Epithelial cell of proximal tubule (primary cell): ENCODE measurements around a stretch of chr19.

DNA sequence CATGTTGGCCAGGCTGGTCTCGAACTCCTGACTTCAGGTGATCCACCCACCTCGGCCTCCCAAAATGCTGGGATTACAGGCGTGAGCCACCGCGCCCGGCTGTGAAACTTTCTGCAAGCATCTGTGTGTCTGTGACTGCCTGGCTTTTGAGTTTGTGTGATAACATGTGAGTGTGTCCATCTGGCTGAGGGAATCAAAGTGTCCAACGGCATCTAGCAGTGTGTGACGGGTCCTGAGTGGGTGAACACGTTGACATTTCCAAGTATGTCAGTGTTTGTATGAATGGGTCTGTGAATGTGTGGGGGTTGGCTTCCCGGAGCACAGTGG is 5.7 kb downstream of the CCDC8 start:
- RAMPAGE, long total RNA = no peak
- RRBS = no CpG with 5 or more reads among the region's 10 CpGs

DNA sequence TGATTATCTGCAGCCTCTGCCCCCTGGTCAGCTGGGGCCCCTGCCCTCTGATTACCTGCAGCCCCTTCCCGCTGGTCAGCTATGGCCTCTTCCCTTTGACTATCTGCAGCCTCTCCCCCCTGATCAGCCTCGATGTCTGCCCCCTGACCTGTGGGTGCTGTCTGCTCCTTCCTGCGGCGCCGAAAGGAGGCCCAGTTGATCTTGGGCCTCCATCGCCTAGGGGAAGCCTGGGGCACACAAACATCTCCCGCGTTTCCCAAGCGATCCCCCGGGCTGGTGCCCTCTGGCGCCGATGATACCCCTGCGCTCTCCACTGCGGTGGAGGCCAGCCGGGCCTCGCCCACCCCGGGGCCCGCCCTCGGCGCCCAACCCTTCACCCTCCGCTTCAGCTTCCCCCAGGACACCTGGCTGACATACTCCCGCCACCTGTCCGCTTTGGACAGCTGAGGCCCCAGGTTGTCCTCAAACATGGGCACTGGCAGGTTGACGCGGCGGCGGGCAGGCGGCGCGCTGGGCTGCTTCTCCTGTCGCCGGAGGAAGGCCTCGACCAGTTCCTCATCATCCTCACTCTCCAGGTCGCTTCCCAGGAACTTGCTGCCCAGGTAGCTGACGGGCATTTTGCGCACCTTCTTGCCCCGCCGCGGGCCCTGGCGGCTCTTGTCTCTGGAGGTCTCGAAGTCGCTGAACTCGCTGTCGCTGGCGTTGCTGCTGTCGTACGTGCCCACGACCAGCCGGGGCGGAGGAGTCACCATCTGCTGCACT is 1.4 kb downstream of the CCDC8 start:
- RAMPAGE, long total RNA = no peak
- RRBS = 28% methylated on average over 6 of the region's 50 CpGs

- RAMPAGE, long total RNA = no peak
- RRBS = no CpG with 5 or more reads among the region's 10 CpGs
These were observed 2.8 kb downstream of the PNMA8B start for GRCh38 chr19:46492875-46493183.

DNA sequence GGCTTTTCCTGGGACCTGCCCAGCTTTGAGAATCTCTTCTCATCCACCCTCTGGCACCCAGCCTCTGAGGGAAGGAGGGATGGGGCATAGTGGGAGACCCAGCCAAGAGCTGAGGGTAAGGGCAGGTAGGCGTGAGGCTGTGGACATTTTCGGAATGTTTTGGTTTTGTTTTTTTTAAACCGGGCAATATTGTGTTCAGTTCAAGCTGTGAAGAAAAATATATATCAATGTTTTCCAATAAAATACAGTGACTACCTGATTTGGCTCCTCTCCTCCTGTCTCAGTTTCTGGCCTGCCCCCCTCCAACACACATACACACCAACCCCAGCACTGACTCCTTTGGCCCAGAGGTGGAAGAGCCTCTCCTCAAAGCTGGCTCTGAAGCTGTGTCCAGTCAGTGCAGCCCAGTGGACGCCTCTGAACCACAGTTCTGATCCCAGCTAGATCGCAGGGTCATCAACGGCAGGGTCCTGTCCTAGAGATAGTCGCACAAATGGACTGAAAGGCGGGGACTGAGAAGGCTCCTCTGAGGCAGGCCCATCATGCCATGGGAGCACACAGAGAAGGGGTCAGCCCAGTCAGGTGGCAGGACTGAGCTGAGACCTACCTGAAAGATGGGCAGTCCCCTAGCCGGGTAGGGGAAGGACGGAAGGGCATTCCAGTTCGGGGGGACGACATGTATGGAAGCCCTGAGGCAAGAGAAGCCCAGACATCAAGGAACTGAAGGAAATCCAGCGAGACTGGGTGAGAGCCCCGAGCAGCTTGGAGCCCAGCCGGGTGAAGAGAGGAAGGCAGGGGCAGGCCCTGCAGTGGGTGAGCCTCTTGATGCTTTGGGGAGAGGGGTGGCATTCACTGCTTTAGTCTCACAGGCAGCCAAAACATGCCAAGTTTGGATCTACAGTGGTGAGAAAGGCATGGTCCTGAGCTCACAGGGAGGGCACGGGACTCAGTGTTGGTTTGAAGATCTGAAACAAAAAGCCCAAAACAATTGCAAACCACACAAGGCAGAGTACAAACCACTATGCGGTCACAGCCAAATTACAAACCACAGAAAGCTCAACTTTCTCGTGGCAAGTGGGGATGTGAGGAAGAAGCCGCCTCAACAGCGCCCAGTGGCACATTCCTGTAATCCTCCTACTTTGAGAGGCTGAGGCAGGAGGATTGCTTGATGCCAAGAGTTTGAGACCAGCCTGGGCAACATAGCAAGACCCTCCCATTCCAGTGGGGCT is 9.8 kb downstream of the CALM3 start:
- RAMPAGE, long total RNA = no peak
- RRBS = no CpG with 5 or more reads among the region's 20 CpGs

GRCh38 chr19:46648469-46649115 is 12.4 kb downstream of the DACT3 start:
- RAMPAGE, long total RNA = no peak
- RRBS = 19% methylated on average over 9 of the region's 76 CpGs

DNA sequence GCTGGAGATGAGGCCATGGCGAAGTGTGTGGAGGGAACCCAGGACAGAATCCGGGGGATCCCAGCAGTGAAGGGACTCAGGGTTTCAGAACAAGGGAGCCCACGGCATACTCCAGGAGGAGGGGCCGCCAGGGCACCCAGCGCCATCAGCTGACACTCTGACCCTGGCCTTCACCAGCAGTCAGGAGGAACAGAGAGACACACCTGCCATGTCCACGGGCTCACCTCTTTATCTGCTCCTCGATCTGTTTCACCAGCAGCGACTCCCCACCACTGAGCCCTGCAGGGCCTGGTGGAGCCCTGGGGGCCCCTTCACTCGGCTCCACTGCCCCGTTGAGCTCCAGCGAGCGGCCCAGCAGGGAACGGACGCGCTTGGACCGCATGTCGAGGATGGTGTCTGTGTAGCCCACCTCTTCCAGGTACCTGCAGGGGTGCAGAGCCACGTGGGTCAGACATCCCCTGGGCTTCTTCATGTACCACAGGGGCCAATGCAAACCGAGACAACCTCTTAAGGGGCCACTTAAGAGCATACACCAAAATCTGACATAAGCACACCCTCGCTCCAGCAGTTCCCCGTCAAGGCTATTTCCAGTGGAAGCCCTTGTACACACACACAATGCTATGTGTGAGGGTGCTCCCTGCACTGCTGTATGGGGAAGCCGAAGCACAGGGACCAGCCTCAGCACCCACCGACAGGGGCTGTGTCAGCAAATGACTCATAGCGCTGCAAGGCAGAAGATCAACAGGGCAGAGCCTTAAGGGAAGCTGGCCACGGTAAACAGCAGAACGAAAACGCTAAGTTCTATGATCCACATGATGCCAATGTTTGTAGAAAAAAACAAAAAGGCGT is 12.8 kb upstream of the FKRP start:
- RAMPAGE, long total RNA = no peak
- RRBS = no CpG with 5 or more reads among the region's 28 CpGs

- RAMPAGE, long total RNA = no peak
- RRBS = no CpG with 5 or more reads among the region's 23 CpGs
These were observed 8.3 kb upstream of the FKRP start for GRCh38 chr19:46737448-46738096.

DNA sequence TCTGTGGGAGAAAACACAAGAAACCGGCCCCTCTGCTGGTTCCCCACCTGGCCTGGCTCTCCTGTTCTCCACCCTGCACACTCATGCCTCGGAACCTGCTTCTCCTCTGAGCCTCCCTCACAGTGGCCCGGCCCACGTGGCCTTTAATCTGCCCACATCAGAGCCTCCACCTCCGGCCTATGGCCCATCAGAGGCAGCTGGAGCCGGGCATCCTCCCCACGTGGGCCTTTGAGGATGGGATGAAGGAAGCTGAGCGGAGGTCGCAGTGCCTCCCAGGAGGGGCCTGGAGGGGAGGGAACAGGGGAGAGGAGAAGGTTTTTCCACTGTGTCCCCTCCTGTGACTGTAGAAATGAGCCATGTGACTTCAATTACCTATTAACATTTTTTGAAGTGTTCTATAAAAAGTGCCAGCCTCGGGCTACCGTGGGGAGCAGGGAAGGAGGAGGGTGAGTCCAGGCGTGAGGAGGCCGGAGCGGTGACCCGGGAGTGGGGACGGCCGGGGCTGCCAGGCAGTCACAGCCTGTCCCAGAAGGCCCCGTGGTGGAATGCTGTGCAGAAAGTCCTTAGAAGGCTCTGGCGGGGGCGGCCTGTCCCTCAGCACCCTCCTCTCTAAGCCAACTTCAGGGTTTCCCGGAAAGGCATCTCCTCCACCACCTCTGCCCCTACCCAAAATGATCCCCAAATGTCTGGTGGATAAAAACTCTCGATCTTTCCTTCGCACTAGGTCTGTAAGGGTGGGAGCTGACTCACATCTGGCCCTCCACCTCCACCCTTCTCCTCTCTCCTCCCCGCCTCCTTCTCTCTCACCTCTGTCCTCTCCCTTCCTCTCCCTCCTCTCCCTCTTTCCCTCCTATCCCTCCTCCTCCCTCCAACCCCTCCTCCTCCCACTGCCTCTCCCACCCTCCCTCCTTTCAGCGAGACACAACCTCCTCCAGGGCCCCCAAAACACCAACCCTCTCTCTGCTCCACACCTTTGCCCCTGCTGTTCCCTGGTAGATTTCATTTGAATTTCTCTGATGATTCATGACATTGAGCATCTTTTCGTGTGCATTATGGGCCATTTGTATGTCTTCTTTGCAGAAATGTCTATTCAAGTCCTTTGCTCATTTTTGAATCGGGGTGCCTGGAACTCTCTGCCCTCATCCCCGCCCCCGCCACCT is 24.9 kb upstream of the SLC1A5 start:
- RAMPAGE, long total RNA = no peak
- RRBS = 16% methylated on average over 3 of the region's 29 CpGs

DNA sequence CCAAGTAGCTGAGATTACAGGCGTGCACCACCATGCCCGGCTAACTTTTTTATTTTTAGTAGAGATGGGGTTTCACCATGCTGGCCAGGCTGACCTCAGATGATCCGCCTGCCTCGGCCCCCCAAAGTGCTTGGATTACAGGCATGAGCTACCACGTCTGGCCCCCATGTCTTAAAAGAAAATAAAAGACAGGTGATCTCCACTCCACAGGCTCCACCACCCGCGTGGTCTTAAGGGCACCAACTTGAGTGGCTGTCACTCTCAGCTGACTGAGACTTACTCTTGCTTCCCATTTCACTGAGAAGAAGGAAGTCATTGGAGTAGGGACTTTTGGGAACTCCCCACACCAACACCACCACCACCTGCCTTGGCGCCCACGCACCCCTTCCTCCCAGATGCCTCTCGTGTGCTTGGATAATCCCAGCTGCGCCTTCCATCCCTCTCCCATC is 25.9 kb downstream of the AP2S1 start:
- RAMPAGE, long total RNA = no peak
- RRBS = no CpG with 5 or more reads among the region's 11 CpGs

GRCh38 chr19:46839817-46840266 is 10.8 kb downstream of the AP2S1 start:
- RAMPAGE, long total RNA = no peak
- RRBS = no CpG with 5 or more reads among the region's 9 CpGs

- RAMPAGE, long total RNA = no peak
- RRBS = 5% methylated on average over 2 of the region's 24 CpGs
These were observed 1.1 kb downstream of the ARHGAP35 start for GRCh38 chr19:46861570-46862555.

DNA sequence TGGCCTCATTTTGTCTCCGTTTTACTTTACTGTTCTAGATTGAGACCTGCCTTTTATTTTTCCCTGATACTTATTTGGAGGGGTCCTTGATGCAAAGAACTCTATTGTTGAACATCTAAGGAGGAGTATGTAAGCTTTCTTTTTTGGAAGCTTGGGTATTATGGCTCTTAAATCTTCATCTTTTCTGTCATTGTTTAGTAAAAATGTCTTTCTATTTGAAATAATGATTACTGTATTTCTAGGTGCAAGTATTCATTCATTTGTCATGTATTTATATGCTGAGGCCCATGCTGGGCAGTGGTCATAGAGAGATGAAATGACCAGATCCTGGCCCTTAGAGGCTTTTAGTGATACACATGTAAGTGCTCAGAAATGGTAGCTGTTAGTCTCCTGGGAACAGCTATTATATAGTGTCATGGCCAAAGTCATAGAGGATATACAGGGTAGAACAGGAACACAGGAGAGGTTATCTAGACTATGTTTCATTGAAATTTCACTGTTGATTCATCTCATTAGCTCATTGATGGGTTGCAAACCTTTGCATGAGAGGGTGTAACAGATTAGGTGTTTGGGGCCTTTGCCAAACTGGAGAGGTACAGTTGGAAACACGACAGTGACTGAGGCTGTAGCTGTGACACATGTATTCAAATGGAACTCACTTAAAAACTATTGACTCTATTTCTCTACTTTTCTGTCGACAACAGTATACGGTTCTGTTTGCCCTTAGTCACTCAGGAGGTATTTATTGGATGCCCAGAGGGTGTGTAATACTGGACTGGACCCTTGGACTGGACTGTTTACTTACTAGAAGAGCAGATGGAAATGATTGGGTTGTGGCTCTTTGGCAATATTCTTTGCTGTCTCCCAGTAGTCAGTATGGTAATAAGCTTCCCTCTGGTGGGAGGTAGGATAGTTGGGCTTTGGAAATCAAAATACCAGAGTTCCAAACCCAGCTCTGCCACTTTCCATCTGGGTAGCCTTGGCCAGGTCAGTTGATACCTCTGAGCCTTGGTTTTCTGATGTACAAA is 29.6 kb downstream of the ARHGAP35 start:
- RAMPAGE, long total RNA = no peak
- RRBS = no CpG with 5 or more reads among the region's 4 CpGs

DNA sequence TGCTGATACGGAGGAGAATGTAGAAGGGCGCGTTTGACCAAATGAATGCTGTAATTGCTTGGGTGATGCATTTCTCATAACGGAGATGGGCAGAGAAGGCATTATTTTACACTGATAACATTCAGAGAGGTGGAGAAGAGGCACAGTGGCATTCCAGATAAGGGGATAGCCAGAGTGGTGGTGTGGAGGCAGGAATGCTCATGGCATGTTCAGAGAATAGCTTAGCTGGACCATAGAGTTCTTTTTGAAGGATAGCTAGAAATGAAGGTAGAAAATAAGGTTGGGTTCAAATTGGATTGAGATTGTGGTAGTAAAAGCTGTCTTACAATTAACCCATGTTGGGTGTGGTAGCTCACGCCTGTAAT is 38.3 kb downstream of the ARHGAP35 start:
- RAMPAGE, long total RNA = no peak
- RRBS = no CpG with 5 or more reads among the region's 5 CpGs

DNA sequence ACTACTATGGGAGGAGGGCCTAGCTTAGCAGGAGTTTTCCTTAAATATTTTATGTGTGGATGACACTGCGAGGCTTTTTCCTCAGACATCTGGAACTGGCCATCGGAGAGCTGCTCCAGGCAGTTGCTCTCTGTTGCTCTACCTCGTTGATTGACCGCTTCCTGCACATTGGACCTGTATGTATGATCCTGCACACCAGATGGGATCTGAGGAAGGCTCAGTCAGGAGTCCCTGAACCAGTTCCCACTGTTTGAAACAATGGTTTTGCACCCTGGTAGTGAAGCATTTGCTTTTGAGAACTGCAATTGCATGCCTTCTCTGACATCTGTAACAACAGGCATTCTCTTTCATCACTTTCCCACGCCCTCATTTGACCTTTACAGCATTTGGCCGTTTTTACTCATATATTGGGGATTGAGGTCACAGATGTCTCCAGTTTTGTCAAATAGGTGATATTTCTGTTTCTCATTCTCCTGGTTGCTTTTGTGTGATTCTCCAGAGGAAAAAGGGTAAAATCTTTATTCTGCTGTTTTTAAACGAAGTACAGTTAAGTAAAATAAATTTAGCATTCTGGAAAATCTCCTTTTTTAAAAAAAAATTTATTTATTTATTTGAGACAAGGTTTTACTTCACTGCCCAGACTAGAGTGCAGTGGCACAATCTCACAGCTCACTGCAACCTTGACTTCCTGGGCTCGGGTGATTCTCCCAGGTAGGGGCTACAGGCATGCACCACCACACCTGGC is 61.0 kb upstream of the NPAS1 start:
- RAMPAGE, long total RNA = no peak
- RRBS = no CpG with 5 or more reads among the region's 8 CpGs

GRCh38 chr19:47093644-47094331 is 19.8 kb downstream of the ZC3H4 start:
- RAMPAGE, long total RNA = no peak
- RRBS = no CpG with 5 or more reads among the region's 10 CpGs

- RAMPAGE, long total RNA = no peak
- RRBS = no CpG with 5 or more reads among the region's 11 CpGs
These were observed 13.5 kb downstream of the ZC3H4 start for GRCh38 chr19:47100060-47100573.

- RAMPAGE, long total RNA = no peak
- RRBS = no CpG with 5 or more reads among the region's 15 CpGs
These were observed 6.0 kb downstream of the ZC3H4 start for GRCh38 chr19:47107221-47108400.

GRCh38 chr19:47110416-47110882 is 3.1 kb downstream of the ZC3H4 start:
- RAMPAGE, long total RNA = no peak
- RRBS = no CpG with 5 or more reads among the region's 13 CpGs

- RAMPAGE, long total RNA = no peak
- RRBS = no CpG with 5 or more reads among the region's 7 CpGs
These were observed 28.3 kb downstream of the SAE1 start for GRCh38 chr19:47158810-47159474.

GRCh38 chr19:47186203-47187415 is 44.4 kb downstream of the BBC3 start:
- RAMPAGE, long total RNA = no peak
- RRBS = no CpG with 5 or more reads among the region's 18 CpGs